NCI-H460 (cell line): Measurements from ENCODE around the gene CALD1.

DNA sequence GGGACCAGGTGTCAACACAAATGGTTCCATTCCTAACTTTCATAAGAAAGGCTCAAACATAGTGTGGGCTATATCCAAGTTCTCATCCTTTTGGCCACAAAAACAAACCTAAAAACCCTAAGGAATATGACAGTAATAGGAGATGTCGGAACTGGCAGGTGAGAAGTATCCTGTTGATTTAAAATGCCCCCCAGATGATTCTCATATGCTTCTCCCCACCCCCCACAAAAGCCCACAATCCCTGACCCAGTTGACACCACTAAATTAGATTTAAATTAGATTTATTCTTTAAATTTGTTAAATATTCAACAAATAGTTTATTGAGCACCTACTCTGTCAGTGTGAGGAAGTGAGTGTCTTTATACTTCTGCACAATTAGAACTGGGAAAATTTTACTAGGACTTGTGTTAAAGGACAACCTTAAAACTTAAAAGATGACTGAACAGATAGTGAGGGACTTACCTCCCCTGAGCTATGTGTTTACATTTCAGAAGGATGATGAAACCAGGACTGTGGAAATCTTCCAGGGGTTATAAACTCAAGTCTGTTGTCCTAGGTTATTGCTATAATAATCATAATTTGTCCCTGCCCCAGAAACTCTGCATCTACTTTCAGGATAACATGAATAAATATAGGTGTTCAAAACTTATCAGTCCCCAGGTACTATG, 261.2 kb upstream of the MKLN1 start:
RAMPAGE:
- cytosol, long total RNA: no peak
- long total RNA: no peak
- nucleus, long total RNA: no peak

DNA sequence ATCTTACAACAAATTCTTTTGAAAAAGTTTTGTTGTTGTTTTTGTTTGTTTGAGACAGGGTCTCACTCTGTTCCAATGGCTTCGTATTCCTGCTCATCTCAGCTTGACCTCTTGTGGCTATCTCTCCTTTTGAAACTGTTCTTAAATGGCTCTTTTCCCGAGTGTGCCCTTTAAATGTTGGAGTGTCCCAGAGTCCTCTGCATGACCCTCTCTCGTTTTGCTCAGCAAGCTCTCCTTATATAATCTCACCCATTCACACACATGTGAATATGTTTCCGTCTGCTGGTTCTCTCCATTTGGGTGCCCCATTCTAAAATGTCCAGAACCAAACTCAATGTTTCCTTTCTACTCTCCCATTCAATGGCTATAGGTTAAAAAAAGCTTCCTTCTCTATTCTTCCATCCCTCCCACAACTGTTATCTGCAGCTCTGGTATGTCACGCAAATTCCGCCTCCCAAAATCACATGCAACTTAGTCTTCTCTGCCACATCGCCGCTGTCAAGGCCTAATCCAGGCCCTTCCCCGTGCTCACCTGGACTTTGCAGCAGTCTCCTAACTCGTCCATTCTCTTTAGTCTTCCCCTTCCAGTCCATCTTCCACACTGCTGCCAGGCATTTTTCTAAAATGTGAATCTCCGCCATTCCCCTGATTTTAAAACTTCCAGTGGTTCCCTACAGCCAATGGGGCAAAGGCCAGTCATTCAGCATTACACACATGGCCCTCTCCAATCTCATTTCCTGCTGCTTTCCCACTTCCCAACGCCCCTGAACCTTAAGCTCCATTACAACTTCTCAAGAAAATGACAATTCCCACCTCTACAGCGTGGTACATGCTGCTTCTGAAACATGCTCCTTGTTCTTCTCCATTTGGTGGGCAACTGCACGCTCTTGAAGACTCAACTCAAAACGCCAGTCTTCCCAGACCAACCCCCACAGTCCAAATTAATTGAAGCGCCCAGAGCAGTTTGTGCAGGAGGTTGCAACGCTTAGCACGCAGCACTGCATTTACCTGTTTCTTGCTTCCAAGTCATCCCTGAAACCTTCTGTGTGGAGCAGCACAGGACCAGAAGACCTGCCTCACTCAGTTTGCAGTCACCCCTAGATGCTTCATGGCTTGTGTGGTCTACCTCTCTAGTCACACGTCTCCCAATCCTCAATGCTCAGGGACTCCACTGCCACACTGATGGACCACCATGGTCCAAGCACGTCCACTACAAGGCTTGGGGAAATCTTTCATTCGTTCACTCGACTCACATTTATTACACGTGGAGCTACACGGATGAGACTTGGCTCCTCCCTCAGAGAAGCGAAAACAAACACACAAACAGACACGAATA, 248.4 kb upstream of the MKLN1 start:
RAMPAGE:
- cytosol, long total RNA: no peak
- long total RNA: no peak
- nucleus, long total RNA: no peak

GRCh38 chr7:131100465-131101600, 226.8 kb upstream of the MKLN1 start:
RAMPAGE:
- cytosol, long total RNA: no peak
- long total RNA: no peak
- nucleus, long total RNA: no peak

GRCh38 chr7:131522716-131522943, 33.8 kb downstream of the PODXL start:
RAMPAGE:
- cytosol, long total RNA: no peak
- long total RNA: no peak
- nucleus, long total RNA: no peak

DNA sequence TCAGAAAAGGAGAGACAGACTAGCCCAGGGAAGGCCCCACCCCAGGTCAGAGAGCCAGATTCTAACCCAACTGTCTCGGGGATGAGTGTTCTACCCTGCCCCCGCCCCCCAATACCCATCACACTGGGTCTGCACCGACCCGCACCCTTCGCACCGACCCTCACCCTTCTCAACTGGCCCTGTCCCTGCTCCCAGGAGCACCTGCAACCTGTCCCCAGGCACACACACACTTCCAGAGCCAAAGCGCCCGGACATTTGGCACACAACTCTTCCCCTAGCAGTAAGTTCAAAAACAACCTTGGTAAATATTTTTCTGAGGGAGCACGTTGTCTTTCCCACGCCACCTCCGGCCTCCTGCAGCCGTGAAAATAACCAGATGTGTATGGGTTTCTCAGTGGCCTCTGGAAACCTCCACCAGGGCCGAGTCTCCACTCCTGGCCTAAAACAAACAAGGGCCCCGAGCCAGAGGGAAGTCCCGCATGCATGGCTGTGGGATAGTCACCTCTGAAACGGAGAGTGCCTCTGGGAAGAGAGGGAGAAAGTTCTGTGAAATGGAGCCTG, 16.0 kb downstream of the PODXL start:
RAMPAGE:
- cytosol, long total RNA: no peak
- long total RNA: no peak
- nucleus, long total RNA: no peak

RAMPAGE:
- cytosol, long total RNA: no peak
- long total RNA: no peak
- nucleus, long total RNA: no peak
Observed at GRCh38 chr7:132145051-132145945, 431.0 kb downstream of the PLXNA4 start.

DNA sequence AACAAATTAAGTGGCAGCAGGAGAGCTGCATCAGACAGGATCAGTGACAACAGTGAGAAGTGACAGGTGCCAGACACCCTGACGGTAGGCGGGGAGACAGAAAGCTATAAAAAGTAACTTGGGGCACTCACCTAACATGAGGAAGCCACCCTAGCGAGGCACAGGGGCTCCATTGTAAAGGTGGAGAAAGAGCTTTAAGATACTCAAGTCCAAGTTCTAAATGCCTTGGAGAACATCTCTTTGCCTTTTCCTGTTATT, 174.1 kb downstream of the PLXNA4 start:
RAMPAGE:
- cytosol, long total RNA: no peak
- long total RNA: no peak
- nucleus, long total RNA: no peak

DNA sequence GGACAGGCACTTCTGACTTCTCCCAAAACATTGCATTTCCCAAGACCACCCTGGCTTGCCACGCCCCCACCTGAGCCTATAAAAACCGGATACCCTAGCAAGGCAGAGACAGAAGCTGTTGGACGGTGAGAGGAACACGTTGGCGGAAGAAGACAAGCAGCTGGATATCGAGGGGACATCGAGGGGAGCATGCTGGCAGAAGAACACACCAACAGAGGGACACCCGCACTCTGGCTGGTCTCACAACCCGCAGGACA, 157.7 kb upstream of the PLXNA4 start:
RAMPAGE:
- cytosol, long total RNA: no peak
- long total RNA: no peak
- nucleus, long total RNA: no peak

RAMPAGE:
- cytosol, long total RNA: no peak
- long total RNA: no peak
- nucleus, long total RNA: no peak
Observed at GRCh38 chr7:132865233-132865831, 216.6 kb downstream of the CHCHD3 start.

DNA sequence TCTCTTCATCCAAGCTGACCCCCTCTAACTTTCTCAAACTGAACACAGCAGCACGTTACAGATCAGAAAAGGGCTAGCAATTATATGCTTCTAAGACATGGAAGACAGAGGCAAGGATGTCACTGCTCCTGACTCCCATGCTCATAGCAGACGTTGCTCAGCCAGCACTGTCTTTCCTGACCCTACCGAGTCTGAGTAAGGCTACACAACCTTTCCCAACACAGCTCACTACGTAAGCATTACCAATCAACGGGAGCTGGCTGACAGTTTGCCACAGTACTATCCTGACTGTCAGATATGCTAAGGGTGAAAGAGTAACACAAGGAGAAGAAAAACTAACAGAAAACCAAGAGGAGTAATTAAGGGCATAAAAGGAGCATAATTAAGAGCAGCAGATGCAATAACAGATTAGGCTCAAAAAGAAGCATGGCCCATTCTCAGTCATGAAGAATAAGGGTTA, 171.2 kb downstream of the CHCHD3 start:
RAMPAGE:
- cytosol, long total RNA: no peak
- long total RNA: no peak
- nucleus, long total RNA: no peak

DNA sequence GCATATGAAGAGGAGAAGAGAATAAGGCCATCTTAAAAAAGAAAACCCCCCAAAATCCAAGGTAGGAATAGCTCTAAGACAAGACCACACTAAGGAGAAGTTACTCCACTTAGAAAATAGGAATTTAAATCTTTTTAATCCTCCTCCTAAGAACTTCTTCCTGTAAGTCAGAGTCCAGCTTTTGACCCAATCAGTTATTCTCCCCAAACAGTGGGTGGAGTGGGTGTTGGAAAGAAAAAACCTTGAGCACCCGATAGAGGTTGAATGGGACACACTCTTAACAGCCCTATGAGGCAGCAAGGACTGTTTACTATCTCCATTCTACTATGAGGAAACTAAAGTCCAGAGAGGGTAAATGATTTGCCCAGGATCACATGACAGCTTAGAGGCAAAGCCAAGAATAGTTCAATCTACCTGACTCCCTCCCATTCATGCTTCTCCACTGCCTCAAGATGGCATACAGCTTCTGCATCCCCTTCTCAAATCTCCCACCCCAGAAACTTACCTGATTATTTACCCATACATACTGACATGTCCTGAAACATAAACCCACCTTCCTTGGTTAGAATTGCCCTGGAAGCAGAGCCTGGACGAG, 57.5 kb upstream of the SLC35B4 start:
RAMPAGE:
- cytosol, long total RNA: no peak
- long total RNA: no peak
- nucleus, long total RNA: no peak

RAMPAGE:
- cytosol, long total RNA: no peak
- long total RNA: no peak
- nucleus, long total RNA: no peak
Observed at GRCh38 chr7:134546948-134547350, 2.0 kb upstream of the AKR1B15 start.

RAMPAGE:
- cytosol, long total RNA: no peak
- long total RNA: no peak
- nucleus, long total RNA: no peak
Observed at GRCh38 chr7:134562914-134563527, 14.1 kb downstream of the AKR1B15 start.

DNA sequence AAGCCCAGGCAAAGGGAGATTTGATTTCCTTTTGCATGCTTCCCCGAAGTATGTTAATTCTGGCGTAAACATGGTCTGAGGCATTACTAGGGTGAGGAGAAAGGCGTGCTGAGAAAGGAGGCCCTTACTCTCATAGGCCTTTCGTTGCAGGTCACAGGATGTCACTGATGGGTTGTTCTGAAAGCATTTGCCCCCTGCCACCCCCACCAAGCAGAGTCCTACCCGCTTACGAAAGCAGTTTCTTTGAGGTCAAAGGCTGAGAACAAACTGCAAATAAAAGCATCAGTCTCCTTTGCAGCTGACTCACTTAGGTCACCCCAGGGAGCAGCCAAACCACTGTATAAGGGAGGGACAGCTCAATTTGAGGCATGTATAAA, 57.1 kb downstream of the BPGM start:
RAMPAGE:
- cytosol, long total RNA: no peak
- long total RNA: no peak
- nucleus, long total RNA: no peak

GRCh38 chr7:134778994-134779991, at the start of gene CALD1:
Gene CALD1 (plus strand): TSS chr7:134779634.
RAMPAGE:
- cytosol, long total RNA: no peak
- long total RNA: no peak
- nucleus, long total RNA: no peak

DNA sequence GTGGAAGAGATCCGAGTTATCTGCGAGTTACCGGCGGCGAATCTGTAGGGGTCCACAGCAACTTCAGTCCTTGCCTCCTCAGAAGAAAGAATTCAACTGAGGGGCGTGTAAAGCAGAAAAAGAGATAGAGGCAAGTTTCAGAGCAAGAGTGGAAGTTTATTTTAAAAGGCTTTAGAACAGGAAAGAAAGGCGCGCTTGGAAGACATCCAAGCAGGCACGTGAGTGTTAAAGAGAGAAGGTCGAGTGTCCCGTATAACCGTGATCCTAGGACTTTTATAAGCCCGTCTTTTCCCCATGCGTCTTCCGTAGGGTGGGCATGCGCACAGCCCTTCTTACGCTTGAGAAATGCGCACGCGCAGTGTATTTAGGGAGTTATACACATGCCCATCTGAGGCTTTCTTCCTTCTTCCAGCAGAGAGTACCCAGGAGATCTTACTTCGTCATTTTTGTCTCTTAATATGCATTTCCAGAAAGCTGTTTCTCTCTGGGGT, 52.4 kb downstream of the CALD1 start:
RAMPAGE:
- cytosol, long total RNA: no peak
- long total RNA: no peak
- nucleus, long total RNA: no peak

DNA sequence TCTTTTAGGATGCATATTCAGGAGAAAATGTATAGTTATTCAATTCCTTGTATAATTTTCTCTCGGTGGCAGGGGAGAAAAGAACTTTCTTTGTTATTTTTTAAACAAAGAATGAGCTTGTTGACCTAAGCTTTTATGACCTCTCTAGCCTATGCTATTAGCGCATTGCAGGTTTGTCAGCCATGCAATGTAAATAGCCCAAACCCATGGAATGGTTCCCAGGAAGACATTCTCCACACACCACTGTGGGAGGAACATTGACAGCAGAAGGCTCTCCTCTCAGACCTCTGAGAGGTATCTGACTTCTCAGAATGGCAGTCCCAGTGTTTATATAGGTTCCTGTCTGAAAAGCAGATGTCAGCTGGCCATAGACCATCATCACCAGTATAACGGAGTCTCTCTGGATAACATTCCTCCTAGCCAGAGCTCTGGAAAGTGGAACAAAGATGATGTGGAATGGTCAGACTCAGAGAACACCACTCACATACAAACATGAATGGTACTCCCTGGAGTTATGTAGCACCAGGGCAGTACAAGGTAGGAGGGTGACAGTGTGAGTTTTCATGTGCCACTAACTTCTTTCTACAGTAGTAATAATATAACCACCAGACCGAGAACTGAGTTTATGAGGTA, 19.5 kb upstream of the AGBL3 start:
RAMPAGE:
- cytosol, long total RNA: no peak
- long total RNA: no peak
- nucleus, long total RNA: no peak

DNA sequence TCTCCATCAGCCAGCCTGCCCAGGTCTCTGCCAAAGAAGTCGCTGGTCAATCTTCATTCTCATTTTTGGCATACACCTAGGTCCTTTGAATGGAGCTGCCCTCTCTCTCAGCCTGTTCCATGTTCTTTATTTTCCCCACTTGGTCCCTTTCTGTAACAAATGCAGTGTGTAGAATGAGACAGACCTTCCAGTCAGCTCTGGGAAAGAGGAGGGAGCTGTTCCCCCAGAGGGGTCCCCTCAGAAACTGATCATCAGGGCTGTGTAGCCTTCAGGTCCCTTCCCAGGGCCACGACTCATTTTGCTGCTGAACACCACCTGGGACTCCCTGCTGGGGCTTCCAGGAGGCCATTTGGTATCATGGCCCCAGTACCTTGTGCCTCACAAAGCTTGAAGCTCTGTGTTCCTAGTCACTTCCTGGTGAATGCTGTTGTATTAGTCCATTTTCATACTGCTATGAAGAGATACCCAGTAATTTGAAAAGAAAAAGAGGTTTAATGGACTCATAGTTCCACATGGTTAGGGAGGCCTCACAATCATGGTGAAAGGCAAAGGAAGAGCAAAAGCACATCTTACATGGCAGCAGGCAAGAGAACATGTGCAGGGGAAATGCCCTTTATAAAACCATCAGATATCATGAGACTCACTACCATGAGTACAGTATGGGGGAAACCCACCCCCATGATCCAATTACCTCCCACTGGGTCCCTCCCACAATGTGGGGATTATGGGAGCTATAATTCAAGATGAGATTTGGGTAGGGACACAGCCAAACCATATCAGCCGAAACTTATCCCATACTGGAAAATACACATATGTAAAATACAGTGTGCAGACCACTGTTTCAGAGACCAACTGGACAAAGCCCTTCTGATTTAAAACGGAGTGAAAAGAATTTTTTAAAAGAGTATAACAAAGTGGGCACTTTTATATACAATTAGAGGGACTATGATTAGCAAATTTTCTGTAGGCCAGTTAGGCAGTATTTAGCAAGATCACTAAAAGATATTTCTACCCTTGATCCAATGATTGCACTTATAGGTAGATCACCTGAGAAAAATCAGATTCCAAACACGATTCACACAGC, 8.2 kb downstream of the CYREN start:
RAMPAGE:
- cytosol, long total RNA: no peak
- long total RNA: no peak
- nucleus, long total RNA: no peak

RAMPAGE:
- cytosol, long total RNA: no peak
- long total RNA: no peak
- nucleus, long total RNA: no peak
Observed at GRCh38 chr7:135321408-135322022, 87.9 kb downstream of the STRA8 start.

DNA sequence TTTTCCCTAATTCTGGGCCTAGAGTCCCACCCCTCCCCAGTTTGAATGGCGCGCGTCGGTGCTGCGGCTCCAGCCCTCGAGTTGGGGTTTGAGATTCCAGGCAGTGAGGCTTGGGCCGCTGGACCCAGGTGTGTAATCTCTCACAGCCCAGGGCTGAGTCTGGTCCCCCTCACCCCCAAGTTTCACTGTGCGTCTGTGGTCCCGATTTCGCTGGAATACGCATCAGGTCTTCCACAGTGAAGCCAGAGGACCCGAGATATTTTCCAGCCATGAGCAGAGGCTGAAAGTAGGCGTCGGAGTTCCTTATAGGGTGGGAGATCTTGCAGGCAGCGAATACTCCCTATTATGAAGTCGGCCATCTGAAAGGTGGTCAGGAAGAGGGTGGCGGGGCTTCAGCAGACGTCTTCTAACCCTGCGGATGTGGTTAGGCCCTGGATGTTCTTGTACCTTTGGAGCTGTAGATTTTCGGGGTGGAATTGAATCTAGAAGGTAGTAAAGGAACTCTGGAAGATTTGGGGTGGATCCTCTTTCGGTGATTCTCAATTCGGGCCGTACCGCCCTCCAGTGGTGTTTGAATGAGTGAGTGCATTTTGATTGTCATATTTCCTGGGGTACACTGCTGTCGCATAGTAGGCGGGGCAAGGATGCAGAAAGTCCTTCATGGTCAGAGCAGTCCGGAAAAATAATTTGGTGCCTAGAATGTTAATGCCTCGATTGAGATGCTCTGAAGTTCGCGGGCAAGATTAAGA, 544 bp downstream of the NUP205 start:
RAMPAGE:
- cytosol, long total RNA: no peak
- long total RNA: no peak
- nucleus, long total RNA: start-site peak on the plus strand centred at position 256 of the sequence, 844 bp wide, 235 and 121 reads in 2 replicates